ENCODE results near the gene KCNIP4.

DNA sequence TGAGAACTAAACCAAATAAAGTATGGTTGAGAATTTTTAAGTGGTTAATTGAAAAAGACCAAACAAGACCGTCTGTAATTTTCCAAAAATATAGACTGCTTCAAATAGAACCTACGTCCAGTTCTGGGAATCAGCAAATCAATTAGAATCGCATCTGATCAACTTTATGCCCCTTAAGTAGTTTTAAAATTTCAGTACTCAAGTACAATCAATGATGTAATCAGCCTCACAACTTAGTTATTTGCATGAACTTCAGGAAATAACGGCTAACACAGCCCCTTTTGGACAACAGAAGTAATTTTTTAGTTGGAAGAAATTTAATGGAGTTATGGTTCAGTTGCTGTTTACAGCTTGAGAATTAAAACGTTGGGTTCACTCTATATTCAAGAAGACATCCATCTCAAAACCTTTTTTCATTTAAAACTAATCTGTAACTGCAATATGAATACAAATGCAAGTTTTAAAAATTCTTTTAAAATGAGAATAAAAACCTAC, 1.1 kb downstream of the TAPT1 start:
- PRO-cap, result unidirectional peak, plus-strand start at position 320 of the sequence

- PRO-cap, result no peak
Observed at GRCh38 chr4:16890523-16891207, 7.8 kb downstream of the LDB2 start.

- PRO-cap, result no peak
Observed at GRCh38 chr4:17168508-17169011, 270.1 kb upstream of the LDB2 start.

DNA sequence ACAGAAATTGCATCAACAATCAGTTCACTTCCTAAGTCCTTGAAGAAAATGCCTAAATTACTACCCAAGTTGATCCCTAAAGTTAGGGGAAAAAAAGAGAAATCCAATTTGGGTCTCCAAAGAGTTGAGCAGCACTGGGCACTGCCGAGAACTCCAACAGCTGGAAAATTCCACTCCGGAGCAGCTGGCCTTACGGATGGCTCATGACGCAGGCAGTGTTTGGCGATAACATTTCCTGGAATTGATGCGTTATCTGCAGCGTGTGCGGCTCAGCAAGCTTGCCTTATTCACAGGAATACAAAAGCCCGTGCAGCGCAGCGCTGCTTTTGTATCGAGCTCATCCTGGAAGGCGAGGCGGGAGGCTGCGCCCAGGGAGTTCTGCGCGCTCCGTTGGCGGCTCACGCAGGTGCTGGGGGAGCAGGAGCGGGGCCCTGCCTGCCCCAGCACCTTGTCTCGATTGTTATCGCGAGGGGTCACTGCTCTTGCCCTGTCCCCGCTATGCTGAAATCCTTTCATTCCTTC, 297.4 kb upstream of the LCORL start:
- PRO-cap, result bidirectional peak, plus-strand start at position 331 of the sequence, minus-strand start at position 158 of the sequence

DNA sequence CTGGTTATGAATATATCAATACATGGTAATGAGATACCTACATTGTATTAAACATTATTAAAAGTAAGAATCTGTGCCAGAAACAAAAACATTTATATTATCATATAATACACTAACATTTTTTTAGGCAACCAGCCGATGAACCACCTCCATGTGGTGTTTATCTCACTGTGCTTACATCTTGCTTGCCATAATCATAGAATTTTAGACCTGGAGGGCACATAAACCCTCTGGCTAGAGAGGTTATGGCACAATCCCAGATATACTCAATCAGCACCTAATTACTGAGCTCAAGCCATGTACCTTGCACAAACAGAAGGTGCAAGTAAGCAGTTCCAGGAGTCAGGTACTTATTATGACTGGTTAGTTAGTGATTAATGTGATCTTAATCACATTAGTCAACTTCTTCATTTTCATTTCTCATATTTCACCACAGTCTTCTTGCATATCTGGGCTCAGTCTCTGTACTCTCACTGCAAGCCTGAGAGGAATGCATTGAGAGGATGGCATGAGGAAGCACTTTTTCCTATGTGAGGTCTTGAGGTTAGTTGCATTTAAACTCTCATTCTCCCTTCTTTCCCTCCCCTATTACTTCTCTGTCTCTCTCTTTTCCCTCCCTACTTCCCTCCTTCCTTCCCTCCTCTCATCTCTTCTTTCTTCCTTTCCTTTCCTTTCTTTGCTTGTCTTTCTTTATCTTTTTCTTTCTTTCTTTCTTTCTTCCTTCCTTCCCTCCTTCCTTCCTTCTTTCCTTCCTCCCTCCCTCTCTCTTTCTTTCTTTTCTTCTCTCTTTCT, 390.0 kb upstream of the LCORL start:
- PRO-cap, result no peak

DNA sequence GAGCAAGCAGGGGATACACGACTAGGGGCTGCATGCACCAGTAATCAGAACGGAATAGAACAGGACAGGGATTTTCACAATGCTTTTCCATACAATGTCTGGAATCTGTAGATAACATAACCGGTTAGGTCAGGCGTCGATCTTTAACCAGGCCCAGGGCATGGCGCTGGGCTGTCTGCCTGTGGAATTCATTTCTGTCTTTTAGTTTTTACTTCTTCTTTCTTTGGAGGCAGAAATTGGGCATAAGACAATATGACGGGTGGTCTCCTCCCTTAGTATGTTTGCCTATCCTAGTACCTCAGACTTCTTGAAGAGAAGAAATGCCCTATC, 666.8 kb upstream of the LCORL start:
- PRO-cap, result unidirectional peak, minus-strand start at position 190 of the sequence

GRCh38 chr4:19455754-19456161, 795.9 kb upstream of the SLIT2 start:
- PRO-cap, result no peak

- PRO-cap, result no peak
Observed at GRCh38 chr4:21544399-21544976, 404.1 kb downstream of the KCNIP4 start.

DNA sequence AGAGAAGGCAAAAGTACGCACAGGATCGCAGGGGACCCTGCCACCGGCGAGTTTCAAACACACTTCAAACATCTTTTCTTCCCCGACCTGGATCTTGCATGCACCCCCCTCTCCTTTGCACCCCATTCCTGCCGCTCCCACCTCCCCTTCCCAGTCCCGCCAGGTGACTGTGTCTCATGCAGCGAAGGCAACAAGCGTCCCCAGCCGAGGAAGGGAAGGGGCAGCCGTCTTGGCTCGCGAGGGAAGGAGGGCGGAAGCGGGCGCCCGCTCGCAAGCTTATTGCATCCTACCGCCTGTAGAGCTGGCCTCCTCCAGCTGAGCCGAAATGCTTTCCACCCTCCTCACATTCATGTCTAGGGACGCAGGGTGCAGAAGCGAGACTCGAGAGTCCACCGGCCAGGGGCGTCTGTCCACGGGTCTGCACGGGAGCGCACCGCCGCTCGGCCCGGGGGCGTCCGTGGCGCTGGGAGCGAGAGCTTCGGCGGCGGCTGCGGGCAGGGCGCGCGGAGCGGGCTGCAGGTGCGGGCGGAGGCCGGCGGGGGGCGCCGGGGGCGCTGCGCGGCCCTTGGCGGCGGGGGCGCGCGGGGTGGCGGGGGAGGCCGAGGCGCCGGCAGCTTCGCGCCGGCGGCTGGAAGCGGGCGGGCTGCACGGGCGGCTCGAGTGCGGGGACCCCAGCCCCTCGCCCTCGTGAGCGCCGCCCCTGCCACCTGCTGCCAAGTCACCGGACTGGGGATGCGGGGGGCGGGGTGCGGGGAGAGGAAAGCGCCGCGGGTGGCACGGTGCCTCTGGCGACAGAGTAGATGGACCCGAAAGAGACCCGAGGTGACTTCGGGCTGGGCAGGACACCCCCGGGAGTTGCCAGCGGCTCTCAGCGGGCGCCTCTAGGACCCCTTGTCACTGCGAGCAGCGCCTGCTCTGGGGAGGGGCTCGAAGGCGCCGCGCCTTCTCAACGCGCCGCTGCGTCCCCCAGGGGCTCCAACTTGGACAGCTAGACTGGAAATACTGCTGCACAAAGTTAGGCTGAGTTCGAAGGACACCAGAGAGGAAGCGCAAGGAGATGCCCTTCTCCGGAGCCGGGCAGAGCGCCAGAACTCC, at the start of gene KCNIP4:
KCNIP4 (minus strand) TSS at position 492 of the 1,095 bp plus-strand sequence.
- PRO-cap, result no peak

DNA sequence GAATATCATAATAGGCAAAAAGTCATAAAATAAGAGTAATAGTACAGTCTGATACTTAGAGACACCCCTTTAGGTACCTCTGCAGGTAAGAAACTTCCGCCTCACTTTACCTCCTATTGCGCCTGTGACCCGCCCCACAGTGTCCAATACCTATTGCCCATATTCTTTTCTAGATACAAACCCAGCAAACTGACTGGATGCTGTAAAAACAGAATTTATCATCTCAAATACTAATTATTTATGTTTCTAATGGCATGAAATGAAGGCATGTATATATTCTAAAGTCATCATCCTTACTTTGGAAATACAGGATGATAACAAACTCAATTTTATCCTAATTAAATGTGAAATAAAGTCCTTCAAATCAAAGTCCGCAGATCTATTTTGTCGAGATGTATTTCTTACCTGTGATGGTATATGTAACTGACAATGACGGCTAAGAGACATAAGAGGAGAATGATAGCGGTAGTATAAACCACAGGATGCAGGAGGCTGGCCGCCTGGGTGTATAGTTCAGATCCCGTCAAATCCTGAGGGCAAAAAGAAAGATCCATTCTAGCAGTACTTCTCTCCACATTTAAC, 113.5 kb downstream of the ADGRA3 start:
- PRO-cap, result no peak

DNA sequence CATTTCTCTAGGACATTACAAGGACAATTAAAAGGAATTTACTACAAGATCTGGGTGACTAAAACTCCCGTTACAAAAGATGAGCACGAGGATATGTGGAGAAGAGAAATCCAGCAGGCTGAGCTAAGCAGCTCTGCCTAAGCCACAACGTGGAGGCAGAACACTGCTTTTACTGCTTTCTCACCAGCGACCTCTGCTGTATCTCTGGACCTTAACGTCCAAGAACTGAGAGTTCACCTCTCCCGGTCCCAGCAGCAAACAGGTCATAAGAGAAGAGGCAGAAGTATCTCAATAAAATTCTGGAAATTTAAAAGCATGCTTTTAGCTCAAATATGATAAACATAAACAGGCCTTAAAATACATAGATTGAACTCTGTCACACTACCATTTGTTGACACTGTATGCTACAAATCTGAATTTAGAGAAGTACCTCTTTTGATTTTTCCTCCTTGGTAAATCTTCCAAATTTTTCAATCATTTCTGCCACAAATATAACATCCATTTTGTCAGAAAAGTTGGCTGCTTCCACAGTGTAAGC, 80.9 kb downstream of the ADGRA3 start:
- PRO-cap, result no peak

- PRO-cap, result no peak
Observed at GRCh38 chr4:22442862-22443370, 73.0 kb downstream of the ADGRA3 start.

- PRO-cap, result no peak
Observed at GRCh38 chr4:22599108-22600173, 83.6 kb upstream of the ADGRA3 start.

DNA sequence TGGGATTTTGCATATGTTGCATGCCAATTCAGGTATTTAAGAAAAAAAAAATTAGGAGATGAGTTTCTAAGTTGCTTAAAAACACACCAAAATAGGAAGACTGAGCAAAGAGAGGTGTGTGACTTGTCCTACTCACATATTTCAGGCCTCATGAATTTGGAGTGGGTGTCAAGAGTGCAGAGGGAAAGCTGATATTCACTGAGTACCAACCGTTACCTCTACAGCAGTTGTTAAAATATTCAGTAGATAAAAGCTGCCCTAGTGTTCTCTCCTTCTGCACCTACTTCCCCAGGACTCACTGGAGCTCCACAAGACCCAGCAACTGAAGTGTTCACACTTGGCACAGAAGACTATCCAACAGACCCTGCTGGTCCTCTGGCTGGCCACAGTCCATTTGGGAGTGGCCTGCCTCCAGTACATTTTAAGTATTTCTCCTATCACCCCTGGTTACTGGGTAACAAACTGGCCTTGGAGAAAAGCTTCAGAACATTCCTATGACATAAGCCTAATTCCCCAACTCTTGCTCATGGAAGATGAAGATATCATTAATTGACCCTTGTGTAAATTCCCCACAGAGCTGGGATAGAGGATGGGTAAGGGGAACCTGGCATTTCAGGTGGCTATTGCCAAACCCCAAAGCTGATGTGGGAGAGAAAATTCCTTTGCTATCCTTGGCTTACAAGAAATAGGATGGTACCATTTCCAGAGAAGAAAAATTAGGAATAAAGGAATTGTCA, 70.7 kb downstream of the PPARGC1A start:
- PRO-cap, result no peak

- PRO-cap, result no peak
Observed at GRCh38 chr4:23874247-23874994, 15.4 kb downstream of the PPARGC1A start.

GRCh38 chr4:23875048-23875723, 14.7 kb downstream of the PPARGC1A start:
- PRO-cap, result no peak

DNA sequence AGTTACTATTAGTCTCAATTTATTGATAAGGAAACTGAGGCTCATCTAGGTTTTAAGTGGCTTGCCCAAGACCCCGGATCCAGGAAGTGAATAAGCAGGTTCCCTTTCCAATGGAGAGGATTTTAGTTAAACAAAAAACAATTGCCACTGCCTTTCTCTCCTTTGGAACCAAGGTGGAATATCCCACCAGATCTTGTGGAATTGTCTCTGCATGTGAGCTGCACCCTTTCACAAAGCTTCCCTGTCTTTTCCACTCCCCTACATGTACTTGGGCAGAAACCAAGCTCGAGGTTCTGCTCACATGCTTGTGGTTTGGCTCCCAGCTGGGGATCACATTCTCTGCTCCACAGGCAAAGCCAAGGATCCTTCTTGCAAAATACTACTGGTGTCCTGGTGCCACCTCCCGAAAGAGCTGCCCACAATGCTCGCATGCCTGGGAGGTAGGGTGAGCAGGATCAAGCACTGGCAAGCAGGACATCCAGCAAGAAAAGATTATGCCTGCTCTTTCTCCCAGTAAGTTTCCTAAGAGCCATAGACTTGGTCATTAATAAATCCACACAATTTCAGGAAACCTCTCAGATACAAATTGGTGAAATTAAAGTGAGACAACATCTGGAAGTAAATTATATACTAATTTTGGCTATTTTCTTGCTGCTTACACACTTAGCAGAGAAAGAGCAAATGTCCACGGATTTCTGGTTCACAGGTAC, 45.0 kb upstream of the PPARGC1A start:
- PRO-cap, result no peak

GRCh38 chr4:24226458-24227101, 336.7 kb upstream of the PPARGC1A start:
- PRO-cap, result no peak

DNA sequence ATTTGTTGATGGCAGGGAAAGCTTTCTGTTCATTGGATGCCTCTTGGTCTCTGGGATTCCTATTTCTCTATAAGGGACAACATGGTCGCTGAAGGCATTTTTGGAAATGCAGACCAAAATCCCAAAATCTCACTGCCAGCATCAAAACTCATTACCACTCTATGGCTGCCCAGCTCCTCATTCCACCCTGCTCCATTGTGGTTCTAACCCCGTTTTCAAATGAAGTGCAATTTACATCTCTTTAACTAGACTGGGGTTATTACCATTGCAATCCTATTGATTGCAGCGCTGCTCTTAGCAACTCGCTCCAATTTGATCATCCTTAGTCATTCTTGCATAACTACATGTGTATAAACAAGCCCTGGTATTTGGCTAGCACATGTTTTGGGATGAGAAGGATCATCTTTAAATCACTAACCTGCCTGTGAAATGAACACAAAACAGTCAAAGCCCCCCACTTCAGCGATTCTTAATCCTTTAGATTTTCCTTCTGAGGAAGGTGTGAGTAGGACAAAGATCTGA, 340.1 kb upstream of the PPARGC1A start:
- PRO-cap, result no peak

DNA sequence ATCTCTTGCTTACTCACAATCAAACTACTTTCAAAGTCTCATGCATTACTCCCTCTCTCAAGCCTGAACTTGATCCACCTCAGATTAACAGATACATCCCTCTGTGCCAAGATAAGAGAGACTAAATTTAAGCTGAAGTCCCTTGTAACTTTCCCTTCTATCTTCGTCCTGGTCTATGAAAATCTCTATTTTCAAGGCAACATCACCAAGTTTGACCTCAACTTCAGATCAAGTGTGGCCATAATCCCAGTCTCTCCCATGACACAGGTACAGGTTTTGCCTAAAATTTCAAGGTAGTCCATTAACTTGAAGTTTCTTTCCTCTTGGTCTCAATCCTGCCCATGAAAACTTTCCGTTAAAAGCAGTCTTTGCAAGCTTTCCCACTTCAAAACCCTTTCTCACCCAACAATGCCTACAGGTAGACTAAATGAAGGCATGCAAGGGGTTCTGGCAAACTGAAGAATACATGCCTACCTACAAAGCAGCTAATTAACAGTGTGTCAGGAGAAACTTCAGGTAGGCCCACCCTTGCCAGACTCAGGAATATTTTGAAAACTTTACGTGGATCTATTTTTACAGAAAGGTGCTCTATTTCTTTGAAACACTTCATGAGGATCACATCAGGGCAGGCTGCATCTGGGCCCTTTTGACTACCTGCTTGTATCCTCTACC, 62.5 kb downstream of the DHX15 start:
- PRO-cap, result no peak

Data from bronchus (tissue), 1 donor.